ENCODE results near the genes DNAJB9 and ZNF277.

GRCh38 chr7:108525129-108525980 is 580 bp downstream of the PNPLA8 start:
- PRO-cap = no peak

- PRO-cap = bidirectional peak, plus-strand start at chr7:108569920, minus-strand start at chr7:108569706; bidirectional peak, plus-strand start at chr7:108570318, minus-strand start at chr7:108570317
These were observed at the start of gene DNAJB9 for GRCh38 chr7:108569734-108570377. DNAJB9 (plus strand) TSS chr7:108569874.

DNA sequence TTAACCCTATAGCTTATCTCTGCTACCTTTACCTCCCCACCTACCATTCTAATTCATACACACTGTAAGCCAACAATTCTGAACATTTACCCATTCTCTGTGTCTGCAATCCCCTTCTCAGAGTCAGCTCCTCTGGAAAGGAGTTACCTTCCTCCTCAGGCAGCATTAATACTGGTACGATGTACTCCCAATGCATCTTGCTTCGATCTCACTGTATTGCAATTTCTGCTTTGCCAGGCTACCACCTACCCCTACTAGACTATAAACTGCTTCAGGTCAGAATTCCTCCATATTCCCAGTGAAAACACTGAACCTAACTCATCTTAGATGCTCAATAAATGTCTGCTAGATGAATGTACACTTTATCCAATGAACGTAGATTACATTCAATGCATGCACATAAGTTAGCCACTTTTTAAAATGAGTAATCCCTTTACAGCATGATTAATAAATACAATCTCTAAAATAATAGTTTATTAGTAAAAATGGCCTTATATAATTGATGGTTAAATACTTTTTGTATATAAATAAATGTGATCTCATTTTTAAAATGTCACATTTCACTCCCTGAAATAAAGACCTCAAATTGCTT is 141.9 kb downstream of the LRRN3 start:
- PRO-cap = no peak

- PRO-cap = no peak
These were observed 168.9 kb downstream of the IMMP2L start for GRCh38 chr7:111393208-111393921.

DNA sequence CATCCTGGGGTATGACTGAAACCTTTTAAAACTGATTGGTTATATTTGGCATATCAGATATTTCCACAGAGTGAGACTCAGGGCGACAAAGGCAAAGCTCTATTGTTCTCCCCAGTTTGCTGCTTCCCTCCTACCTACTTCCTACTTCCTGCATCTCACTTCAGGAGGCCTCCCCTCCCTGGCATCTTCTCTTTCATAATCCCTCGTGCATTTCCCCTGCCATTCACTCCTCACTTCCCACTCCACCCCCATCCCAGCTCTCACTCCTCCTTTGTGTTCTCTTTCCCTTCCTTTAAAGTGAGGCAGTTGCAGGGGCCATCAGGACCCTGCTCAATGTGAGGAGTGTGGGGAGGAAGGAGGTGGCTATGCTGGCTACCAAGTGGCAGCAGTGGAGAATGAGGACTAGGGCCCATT is 311.7 kb upstream of the IMMP2L start:
- PRO-cap = no peak

DNA sequence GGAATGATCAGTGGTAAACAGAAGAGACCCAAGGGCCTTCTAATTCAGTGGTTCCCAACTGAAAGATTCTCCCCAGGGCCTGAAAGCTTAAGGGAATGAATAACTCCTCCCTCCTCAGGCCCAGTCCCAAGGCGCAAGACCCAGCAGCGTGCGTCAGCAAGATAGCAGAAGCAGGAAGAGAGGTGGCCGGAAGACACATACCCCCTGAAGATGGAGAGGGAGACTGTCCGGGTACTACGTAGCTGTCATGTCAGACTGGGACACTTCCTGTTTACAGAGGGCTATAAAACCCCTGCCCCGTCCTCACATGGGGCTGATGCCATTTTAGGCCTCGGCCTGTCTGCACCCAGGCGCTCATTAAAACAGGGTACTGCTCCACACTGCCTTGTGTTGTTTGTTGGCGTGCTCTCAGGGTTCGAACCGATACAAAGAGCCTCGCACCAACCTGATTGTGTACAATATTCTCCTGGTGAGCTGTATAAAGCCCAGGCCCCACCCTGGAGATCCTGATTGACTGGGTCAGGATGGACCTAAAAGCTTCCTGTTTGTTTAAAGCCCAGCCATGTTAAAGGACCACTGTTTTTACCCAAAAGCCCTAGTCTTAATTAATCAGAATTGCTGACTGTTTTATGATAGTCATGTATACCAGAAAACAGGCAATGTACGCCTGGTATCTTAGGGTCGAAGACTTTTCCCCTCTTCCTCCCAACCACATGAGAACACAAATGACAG is 251.6 kb downstream of the DOCK4 start:
- PRO-cap = no peak

DNA sequence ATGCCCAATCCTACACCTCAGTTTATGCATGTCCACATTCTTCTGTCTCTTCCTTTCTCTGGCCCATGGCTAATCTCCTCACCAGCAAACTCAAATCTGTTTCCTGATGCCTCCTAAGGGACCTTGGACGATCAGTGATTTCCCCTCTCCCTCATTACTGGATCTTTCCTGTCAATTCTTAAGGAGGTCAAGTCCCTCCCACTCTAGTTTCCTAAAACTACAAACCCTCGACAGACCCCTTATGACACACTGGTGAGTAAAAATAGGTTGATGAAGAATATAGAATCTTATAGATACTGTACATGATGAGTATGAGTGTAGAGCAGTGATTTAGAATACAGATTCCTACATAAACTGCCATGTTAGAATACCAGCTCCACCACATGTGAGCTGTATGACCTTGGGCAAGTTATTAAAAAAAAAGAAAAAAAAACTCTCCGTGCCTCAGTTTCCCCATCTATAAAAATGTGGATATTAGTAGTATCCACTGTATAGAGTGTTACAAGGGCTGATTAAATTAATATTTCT is 236.2 kb downstream of the DOCK4 start:
- PRO-cap = no peak

DNA sequence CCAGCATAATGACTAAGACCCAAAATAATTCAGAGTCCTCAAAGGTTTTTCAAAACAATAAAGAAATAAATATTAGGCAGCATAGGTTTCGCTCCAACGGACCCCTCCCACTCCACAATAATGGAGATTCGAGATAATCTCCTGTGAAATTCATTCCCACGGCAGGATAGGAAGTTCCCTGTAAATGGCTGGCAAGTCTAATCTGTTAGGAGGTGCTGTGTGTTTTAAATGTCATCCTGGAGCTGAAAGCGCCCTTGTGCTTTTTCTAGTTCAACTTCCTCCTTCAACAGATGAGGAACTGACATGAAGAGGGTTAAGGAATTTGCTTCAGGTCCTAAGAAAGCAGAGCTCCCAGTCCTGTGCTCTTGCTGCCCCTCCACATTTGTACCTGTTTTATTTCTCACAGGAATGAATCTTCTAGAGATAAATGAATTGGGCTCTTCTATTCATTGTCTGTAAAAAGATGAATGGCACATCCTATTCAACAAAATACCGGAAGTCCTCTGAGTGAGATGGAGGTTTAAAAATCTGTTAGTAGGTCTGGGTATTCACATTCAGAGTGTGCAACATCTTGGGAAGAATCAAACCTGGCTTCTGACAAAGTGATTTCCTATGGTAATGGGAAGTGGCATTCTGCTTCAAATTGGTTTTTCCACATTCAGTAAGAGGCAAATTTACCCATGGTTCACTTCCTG is 218.6 kb downstream of the DOCK4 start:
- PRO-cap = no peak

DNA sequence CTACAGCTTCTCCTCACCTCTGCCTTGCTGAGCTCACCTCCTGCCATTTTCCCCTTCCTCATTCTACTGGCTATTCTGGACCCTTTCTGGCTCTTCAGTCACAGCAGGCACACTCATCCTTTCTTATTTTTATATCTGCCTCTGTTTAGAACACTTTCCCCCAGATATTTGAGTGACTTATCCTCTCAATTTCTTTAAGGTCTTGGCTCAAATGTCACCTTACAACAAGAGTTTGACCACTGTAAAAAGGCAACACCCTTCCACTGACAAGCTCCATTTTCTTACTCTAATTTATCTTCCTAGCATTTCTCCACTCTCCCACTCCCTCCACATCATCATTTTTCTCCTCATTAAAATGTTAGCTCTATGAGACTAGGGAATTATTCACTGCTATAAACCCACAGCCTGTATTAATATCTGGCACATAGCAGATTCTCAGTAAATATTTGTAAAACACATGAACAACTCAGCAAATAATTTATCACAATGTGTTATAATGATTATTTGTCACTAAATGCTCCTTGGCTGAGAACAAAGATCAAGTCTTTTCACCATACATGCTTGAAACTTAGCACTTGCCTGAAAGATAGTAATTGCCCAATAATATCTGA is 161.0 kb downstream of the DOCK4 start:
- PRO-cap = no peak

GRCh38 chr7:112105629-112106088 is 100.5 kb downstream of the DOCK4 start:
- PRO-cap = no peak

GRCh38 chr7:112145340-112145709 is 60.9 kb downstream of the DOCK4 start:
- PRO-cap = no peak

GRCh38 chr7:112206509-112207527 is at the start of gene ZNF277:
ZNF277 (plus strand) TSS chr7:112206695.
- PRO-cap = bidirectional peak, plus-strand start at chr7:112206783, minus-strand start at chr7:112206402; unidirectional peak, minus-strand start at chr7:112207213; unidirectional peak, minus-strand start at chr7:112207277

- PRO-cap = no peak
These were observed 17.3 kb downstream of the ZNF277 start for GRCh38 chr7:112223767-112224210.

DNA sequence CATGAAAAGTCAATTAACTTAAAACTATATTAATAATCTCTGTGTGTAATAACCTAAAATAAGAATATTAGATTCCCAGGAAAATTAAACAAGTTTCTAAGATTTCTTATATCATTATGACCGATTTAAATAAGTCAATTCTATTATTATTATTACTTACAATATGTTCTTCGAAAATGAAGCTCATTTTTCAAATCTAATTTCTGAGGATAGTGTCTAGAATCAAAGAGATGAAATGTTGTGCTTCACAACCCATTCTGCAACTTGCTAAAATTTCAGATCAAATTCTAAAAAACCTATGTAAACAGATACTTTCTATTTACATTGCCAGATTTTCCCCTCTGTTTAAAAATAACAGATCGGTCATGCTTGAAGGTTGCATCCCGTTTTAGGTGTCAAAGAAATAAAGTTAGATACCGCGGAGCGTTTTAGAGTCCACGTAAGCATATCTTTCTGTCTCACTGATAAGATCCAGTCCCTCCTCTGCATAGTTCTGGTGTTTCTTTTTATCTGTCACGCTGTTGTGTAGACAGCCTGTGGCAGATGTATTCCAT is 37.4 kb upstream of the BMT2 start:
- PRO-cap = no peak

- PRO-cap = no peak
These were observed 953 bp downstream of the SMIM30 start for GRCh38 chr7:113117261-113117941.

GRCh38 chr7:113145750-113145949 is 27.3 kb upstream of the SMIM30 start:
- PRO-cap = no peak

DNA sequence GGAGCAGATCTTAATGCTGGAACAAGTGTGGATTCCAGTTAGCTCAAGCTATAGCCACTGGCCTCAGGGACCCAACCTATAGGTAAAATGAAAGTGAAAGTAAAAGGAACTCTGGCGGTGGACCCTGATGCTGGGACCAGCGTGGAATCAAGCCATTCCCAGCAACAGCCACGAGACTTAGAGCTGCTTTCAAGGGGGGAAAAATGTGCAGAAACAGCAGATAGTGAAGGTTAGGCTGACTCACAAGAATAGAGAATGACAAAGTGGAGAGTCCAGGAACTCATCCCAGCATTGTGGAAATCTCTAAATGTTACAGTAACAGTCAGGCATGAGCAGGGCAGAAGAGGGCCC is 129.5 kb upstream of the PPP1R3A start:
- PRO-cap = no peak

- PRO-cap = no peak
These were observed 492 bp upstream of the FOXP2 start for GRCh38 chr7:114414042-114414604.

DNA sequence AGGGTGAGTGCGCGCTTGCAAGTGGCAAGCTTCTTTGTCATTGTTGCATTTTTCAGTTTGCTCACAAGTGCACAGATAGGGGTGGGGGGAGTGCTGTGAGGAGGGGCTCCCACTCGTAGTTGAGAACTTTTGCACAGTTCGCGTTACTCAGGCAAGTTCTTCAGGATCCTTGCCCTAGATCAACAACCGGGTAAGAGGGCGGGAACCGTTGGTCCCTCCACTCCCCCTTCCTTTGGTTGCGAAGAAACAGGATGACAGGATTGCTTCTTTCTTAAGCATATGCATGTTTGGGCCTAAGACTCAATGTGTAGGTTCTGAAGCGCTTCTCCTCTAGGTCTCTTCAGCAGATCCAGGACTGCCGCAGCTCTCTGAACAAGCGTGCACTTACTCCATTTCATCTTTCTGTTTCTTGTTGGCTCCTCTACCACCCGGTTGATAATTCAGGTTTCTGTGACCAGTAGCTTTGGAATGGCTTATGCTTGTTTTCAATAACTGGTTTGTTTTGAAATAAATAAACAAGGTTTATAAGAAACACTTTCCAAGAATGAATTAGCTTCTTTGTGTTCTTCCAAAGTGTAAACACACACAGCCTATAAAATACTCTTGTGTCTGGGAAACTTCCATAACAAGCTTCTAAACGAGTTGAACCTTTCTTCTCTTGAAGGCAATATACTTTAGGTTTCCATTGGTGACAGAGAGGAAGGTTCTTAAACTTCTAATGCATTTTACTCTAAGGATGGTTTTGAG is 1.4 kb downstream of the MDFIC start:
- PRO-cap = no peak

GRCh38 chr7:114931832-114932092 is 9.9 kb downstream of the MDFIC start:
- PRO-cap = no peak

All from progenitor cell of endocrine pancreas (in vitro differentiated cells).